ENCODE measurements around the gene RILPL1.

DNA sequence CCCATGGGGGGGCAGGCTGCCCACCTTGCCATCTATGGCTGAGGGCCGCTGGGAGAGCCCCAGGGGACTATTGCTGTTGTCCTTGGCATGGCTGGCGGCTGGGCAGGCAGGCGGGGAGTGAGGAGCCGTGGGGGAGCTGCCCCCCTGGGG, 3.4 kb downstream of the ARL6IP4 start:
- PRO-cap: bidirectional peak, plus-strand start at position 111 of the sequence, minus-strand start outside the sequence
- RAMPAGE, long total RNA: no peak

GRCh38 chr12:123243825-123244379, 10.7 kb downstream of the MTRFR start:
- PRO-cap: no peak
- RAMPAGE, long total RNA: no peak

DNA sequence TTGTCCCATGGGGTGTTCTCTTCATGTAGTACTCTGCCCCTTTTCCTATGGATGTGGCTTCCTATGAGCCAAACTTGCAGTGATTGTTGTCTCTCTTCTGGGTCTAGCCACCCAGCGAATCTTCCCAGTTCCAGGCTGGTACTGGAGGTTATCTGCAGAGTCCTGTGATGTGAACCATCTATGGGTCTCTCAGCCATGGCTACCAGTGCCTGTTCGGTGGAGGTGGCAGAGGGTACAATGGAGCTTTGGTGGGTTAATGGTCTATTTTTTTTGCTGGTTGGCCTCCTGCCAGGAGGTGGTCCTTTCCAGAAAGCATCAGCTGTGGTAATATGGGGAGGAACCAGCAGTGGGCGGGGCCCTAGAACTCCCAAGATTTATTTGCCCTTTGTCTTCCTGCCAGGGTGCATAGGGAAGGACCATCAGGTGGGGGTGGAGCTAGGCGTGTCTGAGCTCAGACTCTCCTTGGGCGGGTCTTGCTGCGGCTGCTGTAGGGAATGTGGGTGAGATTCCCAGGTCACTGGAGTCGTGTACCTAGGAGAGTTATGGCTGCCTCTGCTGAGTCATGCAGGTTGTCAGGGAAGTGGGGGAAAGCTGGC, 17.4 kb downstream of the MTRFR start:
- PRO-cap: no peak
- RAMPAGE, long total RNA: no peak

- PRO-cap: no peak
- RAMPAGE, long total RNA: no peak
Observed at GRCh38 chr12:123265009-123265363, 6.7 kb downstream of the CDK2AP1 start.

DNA sequence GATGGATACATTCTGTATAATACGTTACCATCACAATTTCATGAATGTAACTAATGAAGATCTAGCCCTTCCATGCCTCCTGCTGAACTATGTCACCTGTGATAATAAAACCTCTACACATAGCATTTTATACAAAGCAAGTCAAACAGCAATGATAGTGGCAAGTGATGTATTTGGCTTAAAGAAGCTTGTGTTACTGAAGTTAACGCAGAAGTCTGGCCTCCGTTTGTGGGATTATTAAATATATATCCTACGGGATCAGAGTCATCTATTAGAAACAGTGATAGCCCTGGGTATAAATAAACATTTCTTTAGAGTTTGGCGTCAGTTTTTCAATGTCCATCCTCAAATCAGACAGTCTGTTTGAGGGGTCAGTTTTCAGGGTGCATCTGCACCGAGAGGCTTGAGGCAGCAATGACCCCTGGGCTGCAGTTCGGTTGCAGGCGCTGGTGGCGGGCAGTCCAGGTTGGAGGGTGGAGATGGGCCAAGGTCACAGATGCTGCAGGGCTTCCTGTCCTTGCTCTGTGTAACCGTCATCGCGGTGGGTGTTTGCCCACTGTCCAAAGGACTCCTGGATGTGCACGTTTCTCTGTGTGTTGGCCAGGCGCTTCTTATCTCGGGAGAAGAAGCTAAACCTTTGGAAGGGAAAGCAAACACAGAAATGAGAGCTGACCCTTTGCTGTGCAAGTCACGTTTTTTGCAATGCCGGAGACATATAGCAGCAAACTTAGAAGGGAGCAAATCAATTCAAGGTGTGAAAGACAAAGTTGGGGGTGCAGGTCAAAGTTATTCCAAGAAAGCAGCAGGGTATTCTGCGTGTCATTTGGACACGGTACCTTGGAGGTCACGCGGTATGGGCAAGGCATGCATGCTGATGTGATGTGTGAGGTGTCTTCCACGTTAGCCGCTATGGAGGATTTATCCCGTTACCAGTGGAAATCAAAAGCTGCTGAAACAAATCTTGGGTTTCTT, 14.4 kb downstream of the SNRNP35 start:
- PRO-cap: no peak
- RAMPAGE, long total RNA: no peak

GRCh38 chr12:123532878-123533643, 458 bp downstream of the RILPL1 start:
- PRO-cap: no peak
- RAMPAGE, long total RNA: no peak

DNA sequence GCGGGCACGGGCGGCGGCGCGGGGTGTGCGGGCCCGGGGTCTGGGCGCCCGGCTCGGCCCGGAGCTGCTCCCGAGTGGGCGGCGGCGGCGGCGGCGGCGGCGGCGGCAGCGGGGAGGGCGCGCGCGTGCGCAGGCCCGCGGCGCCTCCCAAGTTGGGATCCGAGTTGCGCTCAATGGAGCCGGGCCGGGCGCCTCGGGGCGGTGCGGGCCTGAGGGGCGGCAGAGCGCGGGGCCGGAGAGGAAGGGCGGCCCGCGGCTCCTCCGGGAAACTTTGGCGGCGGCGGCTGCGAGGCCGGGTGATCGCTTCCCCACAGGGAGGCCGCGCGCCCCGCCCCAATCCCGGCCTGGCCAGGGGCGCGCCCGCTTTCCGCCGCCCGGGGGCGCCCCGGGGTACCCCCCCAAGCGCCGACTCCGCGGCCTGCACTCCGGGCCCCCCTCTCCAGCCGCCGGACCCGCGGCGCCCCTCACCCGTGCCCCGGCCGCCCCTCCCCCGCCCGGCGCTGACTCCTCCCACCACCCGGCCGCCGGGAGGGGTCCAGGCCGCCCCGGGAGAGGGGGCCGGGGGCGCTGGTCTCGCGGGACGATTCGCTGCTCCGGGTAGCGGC, at the start of gene RILPL1:
Gene RILPL1, minus strand, starts transcription at position 76 of the 605 bp plus-strand sequence.
- PRO-cap: bidirectional peak, plus-strand start at position 150 of the sequence, minus-strand start at position 55 of the sequence; bidirectional peak, plus-strand start at position 534 of the sequence, minus-strand start at position 273 of the sequence
- RAMPAGE, long total RNA: no peak

DNA sequence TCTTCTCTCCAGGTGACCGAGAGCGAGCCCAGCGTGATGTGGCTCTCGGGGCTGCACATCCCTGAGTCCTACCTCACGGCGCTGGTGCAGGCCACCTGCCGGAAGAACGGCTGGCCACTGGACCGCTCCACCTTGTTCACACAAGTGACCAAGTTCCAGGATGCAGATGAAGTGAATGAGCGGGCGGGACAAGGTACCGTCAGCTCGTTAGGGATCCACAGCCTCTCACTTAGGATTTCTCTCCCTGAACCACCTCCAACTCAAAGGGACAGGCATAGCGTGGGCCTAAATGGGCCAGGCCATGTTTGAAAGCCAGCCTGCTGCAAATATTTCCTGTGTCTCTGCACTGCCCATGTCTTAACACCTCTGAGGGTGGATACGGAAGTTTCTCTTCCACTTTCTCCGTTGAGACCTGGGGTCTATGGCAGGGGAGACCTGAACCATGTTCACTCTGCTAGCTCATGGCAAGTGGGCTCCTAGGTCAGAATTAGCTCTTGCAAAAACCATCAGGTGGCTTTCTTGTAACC, 39.2 kb downstream of the CCDC92 start:
- PRO-cap: no peak
- RAMPAGE, long total RNA: no peak

GRCh38 chr12:123956214-123956889, 16.3 kb downstream of the CCDC92 start:
- PRO-cap: no peak
- RAMPAGE, long total RNA: no peak

- PRO-cap: no peak
- RAMPAGE, long total RNA: no peak
Observed at GRCh38 chr12:124036314-124036686, 63.3 kb downstream of the ZNF664 start.

- PRO-cap: no peak
- RAMPAGE, long total RNA: no peak
Observed at GRCh38 chr12:124094094-124094767, 121.2 kb downstream of the ZNF664 start.

GRCh38 chr12:124233345-124233897, 61.5 kb upstream of the RFLNA start:
- PRO-cap: no peak
- RAMPAGE, long total RNA: no peak

- PRO-cap: no peak
- RAMPAGE, long total RNA: no peak
Observed at GRCh38 chr12:124279923-124280531, 14.9 kb upstream of the RFLNA start.

GRCh38 chr12:124386525-124387275, 91.8 kb downstream of the RFLNA start:
- PRO-cap: no peak
- RAMPAGE, long total RNA: no peak

GRCh38 chr12:124392757-124393451, 98.0 kb downstream of the RFLNA start:
- PRO-cap: bidirectional peak, plus-strand start at chr12:124393375, minus-strand start at chr12:124393149
- RAMPAGE, long total RNA: no peak

- PRO-cap: no peak
- RAMPAGE, long total RNA: no peak
Observed at GRCh38 chr12:124524145-124525391, 42.8 kb downstream of the NCOR2 start.

DNA sequence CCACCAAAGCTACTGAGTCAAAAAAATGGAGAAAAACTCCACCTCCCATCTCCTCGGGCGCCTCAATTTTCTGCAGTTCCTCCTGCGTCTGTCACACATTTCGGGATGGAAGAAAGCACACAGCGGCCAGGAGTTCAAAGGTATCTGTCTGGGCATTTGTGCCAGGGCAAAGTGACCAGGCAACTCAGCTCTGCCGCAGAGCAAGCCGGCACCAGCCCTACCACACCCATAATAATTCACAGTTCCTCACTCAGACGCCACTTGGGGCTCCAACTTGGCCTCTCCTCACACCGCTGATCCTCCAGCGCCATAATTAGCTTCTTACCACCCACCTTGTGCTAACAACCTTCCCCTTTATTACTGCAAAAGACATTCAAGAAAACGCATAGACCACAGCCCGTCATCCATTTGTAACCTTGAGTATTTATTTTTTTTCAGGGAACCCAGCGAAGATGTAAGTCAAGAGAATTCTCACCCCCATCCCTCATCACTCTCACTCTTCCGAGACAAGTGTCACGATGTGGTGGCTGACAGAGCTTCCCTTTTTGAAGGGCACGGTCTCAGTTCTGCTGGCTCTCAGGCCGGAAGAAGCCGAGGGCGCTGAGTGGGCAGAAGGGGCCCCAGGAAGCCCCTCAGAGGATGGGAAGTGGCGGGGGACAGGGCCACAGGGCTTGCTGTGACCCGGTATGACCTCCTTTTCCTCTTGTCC, 25.2 kb upstream of the NCOR2 start:
- PRO-cap: no peak
- RAMPAGE, long total RNA: no peak

DNA sequence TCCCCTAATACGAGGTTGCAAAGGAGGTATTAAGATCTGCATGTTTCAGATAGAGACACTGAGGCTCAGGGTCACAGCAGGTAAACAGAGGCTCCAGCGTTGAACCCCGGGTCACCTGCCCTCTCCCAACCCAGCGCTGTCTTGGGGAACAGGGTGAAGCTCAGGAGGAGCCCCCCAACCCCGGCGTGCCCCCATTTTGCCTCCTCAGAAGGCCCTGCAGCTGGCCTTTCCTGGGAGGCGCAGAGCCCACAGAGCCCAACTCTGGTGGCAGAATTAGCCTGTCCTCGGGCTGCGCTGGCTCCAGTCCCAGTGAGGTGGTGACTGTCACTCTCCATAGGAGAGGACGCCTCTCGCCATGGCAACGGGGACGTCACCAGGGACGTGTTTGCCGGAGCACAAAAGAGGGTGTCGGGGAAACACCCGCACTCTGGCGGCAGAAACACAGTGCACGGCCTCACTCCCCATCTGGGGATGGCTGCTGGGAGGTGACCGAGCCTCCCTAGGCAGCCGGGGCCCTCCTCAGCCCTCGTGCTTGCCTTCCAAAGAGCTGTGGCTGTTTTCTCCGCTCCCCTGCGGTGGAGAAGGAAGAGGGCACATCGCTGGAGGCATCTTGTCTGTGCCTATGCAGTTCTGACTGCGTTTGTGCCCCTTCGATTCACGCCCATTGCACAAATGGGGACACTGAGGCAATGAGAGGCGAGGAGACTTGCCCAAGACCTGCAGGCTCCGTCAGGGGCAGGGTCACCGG, 50.2 kb upstream of the NCOR2 start:
- PRO-cap: no peak
- RAMPAGE, long total RNA: no peak

DNA sequence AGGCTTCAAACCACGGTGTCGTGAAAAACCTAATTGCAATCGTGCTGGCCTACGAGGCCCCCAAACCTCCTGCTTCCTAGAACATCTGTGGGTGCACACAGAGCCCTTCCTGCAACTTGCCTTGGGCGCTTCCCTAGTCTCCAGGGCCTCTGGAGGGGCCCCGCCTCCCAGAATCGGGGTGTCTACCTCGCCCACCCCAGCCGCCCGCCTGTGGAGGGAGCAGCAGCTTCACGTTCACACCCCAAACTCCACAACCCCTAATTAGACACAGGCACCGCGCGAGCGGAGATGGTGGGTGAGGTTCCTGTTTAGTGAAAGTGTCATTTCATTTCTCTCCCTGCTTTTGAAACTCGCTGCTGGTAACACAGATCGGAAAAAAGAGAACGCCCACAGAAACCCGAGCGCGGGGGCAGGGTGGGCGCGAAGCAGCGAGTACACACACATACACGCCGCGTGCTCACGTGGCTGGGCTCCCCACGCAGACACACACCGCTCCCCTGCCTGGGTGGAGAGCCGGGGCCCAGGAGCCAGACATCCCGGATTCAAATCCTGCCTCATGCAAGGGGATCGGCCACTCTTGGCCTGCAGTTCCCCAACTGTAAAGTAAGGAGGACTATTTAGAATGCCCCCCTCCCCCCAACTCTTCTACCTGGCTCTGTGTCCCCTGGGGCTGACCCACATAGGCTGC, 79.0 kb upstream of the NCOR2 start:
- PRO-cap: no peak
- RAMPAGE, long total RNA: no peak

DNA sequence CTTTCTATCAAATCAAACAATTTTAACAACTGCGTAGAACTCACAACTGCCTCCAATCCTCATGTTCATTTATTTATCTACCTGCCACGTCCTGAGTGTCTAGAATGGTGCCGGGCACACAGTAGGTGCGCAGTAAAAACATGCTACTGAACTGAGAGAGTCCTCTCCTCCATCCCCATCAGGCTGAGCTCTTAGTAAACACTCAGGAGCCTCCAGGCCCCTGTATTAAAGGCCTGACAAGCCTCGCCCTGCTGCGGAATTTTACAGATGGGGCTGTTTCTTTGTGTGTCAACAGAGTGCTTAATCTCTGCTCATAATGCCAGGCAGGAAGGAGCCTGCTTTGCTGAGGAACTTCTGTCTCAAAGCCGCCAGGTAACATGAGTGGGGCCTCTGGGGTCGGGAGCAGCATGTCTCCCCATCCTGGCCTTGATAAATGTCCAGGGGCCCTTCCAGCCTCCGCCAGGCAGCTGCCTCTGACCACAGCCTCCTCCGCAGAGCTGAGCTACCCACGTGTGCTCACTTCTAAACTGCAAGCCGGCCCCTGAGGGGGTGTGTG, 115.8 kb upstream of the NCOR2 start:
- PRO-cap: no peak
- RAMPAGE, long total RNA: no peak